RPMI7951 (cell line): ENCODE data around the genes SLC16A11, TNFSF13 and ATP1B2.

DNA sequence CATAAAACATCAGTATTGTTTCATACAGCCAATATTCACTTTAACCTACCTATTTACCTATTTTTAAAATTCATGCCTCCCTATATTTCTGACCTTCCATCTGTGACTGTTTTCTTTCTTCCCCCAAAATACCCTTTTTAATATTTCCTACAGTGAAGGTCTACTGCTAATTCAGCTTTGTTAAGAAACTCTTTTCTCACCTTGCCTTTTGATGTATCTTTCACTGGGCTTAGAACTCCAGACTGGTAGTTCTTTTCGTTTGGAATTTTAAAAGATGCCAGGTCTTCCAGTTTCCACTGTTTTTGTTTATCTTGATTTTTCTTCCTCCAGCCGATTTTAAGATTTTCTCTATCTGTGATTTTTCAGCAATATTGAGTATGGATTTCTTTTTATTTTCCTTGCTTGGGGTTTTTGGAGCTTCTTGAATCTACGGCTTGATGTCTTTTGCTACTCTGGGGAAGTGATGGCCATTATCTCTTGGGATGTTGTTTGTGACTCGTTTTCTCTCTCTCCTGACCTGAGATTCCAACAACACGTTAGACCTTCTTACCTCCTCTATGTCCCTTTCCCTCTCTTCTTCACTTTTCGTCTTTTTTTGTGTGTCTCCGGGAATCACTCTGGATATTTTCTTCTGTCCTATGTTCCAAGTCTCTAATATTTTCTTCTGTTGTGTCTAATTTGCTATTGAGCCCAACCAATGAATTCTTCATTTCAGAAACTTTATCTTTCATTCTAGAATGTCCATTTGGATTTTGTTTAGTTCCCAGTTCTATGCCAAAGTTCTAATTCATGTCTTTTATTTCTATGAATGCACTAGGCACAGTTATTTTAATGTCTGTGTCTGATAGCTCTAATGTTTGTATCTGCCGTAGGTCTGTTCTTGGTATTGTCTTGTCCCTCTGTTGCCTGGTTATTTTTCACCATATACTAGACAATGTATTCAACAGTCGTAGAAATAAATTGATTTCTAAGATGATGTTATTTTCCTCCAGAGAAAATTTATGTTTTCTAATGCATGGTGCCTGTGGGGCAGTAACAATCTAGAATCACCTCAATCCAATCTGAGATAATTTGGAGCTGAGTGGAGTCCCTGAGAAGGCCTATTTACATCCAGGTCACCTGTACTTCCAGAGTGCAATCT lies 27.0 kb upstream of the PITPNM3 start:
- RAMPAGE, long total RNA = no peak

DNA sequence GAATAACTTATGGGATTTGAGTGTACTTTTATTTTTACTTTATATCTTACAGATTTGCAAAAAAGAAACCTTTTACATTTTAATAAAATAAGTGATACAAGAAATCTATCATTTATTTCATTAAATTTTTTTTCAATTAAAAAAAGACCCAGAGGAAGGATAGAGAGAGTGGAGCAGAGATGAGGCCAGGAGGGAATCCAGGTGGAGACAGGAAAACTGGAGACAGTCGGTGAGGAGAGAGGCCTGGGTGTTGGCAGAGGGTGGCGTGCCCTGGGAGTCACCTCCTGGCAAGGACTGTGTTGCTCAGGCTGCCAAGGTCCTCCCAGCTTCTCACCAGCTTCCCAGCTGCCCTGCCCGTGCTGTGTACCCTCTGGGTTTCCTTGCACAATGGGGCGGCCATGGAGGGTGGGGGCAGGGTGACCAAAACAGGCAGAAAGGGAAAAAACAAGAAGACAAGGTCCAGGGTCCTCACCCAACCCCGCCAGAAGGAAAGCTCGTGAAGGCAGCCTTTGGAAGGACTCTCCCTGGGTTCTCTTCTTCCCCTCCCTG lies 2.3 kb downstream of the SLC13A5 start:
- RAMPAGE, long total RNA = no peak

- RAMPAGE, long total RNA = no peak
Observed at GRCh38 chr17:6936208-6937080, 59.4 kb upstream of the ALOX12 start.

GRCh38 chr17:6996553-6997109 lies 782 bp downstream of the ALOX12 start:
- RAMPAGE, long total RNA = no peak

DNA sequence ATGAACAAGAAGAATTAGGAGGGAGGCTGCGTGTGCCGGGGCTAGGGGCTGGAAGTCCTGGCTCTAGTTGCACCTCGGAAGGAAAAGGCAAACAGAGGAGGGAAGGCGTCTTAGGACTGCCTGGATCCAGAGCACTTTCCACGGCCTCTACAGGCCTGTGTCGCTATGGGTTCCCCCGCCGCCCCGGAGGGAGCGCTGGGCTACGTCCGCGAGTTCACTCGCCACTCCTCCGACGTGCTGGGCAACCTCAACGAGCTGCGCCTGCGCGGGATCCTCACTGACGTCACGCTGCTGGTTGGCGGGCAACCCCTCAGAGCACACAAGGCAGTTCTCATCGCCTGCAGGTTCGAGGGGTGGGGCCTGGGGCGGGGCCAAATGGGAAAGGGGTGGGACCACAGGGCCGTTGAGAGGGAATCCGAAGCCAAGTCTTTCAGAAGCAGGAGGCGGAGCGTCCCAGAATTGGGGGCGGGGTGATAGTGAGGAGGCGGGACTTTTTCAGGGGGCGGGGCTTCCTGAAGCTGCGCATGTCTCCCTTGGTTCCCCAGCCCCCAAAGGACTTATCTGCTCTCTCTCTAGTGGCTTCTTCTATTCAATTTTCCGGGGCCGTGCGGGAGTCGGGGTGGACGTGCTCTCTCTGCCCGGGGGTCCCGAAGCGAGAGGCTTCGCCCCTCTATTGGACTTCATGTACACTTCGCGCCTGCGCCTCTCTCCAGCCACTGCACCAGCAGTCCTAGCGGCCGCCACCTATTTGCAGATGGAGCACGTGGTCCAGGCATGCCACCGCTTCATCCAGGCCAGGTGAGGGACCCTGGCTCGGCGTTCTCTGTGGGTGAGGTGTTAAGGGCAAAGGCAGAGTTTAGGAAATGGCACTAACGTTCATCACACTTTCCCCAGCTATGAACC lies 908 bp downstream of the BCL6B start:
- RAMPAGE, long total RNA = no peak

DNA sequence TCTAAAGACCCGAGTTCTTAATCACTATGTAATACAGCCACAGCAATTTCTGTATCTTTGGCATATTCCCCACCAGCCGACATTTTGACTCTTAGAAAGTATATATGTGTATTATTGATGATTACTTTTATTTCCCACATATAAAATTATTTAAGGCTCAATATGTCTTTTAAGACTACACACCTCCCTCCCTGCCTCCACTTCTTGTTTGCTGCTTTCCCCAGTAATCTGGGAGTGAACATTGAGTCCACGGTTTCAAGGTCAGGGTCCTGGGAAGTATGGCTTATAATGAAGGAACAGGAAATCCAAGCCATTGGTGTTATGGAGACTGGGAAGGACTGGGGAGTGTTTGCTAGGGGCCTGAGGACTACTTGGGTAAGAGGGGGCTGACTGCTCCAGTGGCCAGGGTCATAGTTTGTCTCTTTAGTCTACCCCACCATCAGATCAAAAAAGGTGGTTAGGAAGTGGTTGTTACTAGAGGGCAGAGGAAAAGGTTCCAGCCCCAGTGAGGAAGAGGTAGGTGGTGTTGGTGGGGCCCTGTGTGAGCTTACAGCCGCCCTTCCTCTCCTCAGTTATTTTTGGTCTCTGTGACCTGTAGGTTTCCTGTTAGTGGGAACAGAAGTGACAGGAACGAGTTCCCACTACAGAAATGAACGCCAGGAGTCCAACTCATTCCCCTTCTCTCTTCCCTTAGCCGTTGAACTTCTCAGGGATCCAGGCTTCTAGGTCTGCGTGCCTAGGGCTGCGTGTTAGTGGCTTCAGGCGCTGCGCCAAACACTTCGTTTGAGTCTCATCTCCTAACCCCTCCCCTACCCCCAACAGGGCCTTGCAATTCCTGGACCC lies 755 bp upstream of the SLC16A13 start:
- RAMPAGE, long total RNA = no peak

DNA sequence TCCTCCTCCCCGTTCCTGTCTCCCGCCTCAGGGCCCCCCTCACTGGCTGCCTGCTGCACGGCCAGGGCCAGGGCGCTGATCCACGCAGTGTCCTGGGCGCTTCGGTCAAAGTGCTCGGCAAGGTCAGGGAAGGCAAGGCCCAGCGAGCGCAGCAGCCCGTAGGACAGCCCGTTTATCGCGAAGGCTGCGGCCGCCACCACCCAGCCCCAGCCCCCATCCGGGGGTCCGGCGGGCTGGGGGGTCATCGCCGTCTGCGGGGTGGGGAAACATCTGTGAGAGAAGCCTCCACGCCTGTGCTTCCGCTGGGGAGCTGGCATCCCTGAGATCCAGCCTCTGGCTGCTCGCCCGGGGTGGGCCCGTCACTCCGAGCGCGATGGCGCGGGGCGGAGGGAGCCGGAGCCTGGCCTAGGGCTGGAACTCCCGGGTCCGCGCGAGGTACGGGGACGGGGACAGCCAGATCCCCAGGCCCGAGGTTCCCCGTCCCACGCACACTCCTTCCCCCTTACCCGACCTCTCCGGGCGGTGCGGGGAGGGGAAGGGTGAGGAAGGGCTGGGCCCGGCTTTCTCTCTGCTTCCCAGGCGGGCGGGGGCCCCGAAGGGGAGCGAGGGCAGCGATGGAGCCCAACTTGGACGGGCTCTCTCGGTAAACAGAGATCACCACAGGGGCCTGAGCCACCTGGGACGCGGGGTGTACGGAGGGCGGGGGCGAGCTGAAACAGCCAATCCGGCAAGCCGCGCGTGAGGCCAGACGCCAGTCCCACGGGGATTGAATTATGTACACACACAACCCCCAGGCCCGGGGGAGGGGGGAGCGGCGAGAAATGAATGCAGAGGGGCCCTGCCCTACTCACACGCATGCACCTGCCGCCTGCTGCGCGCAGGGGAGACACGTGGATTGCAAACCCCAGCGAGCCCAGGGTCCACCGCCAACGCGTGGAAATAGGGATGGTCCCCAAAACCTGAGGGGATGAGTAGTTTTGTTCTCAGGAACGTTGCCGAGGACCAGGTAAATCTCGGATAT lies at the start of gene SLC16A11:
Gene SLC16A11 (minus strand): TSS at position 824 of the 1,021 bp plus-strand sequence.
- RAMPAGE, long total RNA = no peak

GRCh38 chr17:7098900-7099308 lies 15.7 kb downstream of the ASGR2 start:
- RAMPAGE, long total RNA = no peak

DNA sequence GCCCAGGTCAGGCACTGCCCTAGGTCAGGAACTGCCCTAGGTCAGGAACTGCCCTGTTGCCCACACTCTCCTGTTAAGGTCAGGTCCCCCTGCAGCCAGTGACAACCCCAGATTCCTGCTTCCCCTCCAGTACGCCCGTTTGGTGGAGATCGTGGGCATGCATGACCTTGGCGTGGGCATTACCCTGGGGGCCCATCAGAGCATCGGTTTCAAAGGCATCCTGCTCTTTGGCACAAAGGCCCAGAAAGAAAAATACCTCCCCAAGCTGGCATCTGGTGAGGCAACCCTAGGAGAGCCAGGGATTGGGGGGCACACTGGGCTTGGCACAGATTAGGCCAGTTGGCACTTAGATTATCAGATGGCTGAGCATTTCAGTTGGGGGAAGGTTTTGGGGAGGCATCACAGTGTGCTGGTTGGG lies 1.7 kb downstream of the ACADVL start:
- RAMPAGE, long total RNA = no peak

DNA sequence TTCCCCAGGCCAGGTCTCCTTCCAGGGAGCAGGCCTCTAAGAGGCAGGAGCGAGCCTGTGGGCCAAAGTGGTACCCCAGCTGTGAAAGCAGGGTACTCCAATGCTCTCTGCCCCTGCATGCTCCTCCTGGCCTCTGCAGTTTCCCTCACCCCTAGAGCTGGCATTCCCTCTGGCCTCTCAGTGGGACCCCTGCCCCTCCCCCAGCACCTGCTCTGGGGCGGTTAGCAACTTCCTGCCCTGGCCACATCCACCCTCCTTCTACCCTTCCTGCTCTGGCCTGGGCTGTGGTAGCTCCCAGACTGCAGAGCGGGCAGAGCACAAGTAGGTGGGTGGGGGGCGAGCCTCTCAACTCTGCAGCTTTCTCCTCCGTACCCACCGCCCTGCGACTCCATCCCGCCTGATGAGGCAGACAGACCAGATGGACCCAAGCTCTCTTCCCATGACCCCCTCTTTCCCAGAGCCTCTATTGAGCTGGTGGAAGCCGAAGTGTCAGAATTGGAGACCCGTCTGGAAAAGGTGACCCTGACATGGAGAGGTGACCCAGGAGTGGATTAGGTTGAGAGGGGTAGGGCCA lies 612 bp downstream of the ACAP1 start:
- RAMPAGE, long total RNA = no peak

DNA sequence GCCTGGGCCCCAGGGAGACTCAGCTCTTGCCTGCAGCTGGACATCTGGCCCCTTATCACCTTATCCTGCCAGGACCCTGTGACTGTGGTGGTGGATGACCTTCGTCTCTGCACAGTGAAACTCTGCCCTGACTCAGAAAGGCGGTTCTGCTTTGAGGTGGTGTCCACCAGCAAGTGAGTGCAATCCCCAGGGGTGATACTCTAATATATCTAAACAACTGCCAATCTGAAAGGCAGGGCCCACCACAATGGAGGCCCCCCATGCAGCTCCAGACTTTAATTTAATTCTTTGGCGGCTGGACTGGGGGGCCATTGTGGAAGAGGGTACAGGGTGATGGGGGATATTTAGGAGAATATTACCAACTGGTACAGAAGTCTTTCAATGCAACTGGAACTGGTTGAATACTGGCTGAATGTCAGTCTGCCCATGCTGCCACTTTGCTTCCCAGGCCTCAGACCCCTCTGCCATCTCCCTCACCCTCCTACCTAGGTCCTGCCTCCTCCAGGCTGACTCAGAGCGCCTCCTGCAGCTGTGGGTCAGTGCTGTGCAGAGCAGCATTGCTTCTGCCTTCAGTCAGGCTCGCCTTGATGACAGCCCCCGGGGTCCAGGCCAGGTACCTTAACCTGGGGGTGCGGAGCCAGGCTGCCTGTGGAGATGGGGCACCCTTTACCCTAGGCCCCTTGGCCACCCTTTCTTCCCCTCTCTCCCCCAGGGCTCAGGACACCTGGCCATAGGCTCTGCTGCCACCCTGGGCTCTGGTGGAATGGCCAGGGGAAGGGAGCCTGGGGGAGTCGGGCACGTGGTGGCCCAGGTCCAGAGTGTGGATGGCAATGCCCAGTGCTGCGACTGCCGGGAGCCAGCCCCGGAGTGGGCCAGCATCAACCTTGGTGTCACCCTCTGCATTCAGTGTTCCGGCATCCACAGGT lies 5.4 kb upstream of the KCTD11 start:
- RAMPAGE, long total RNA = no peak

- RAMPAGE, long total RNA = no peak
Observed at GRCh38 chr17:7380325-7380671, 591 bp upstream of the TNK1 start.

GRCh38 chr17:7383718-7384746 lies 3.1 kb downstream of the TNK1 start:
- RAMPAGE, long total RNA = no peak

- RAMPAGE, long total RNA = no peak
Observed at GRCh38 chr17:7405666-7406318, 1.9 kb upstream of the NLGN2 start.

DNA sequence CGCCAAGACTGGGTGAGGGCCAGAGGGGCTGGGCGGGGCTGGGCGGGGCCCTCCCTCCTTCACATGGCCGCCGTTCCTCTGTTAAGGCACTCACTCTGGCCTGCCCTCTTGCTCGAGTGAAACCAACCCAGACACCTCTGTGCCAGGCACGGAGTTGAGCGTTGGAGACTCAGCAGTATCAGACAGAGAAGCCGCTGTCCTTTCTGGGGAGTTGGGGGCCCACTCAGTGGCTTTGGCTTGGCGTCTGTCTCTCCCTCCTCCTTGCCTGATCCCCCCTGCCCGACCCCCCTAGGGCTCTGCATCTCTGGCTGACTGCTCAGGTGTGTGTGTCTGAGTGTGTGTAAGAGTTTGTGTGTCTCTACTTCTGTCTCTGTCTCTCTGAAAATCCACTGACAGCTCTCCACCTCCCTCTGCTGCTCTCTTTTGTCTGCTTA lies 4.0 kb upstream of the SPEM1 start:
- RAMPAGE, long total RNA = no peak

DNA sequence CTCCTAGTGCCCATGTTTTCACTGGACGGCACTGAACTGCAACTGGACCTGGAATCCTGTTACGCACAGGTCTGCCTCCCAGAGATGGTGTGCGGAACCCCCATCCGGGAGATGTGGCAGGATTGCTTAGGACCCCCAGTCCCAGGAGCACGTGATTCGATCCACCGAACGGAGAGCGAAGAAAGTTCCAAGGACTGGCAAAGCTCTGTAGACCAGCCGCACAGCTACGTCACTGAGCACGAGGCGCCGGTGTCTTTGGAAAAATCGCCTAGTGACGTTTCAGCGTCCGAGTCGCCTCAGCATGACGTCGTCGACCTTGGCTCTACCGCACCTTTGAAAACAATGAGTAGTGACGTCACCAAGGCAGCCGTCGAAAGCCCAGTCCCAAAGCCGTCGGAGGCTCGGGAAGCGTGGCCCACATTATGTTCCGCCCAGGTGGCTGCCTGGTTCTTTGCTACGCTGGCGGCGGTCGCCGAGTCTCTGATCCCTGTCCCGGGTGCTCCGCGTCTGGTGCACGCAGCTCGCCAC lies 1.2 kb downstream of the TMEM102 start:
- RAMPAGE, long total RNA = no peak

GRCh38 chr17:7466062-7467047 lies 13.1 kb downstream of the ZBTB4 start:
- RAMPAGE, long total RNA = no peak

- RAMPAGE, long total RNA = no peak
Observed at GRCh38 chr17:7558592-7559756, at the start of gene TNFSF13. Gene TNFSF13 (plus strand): TSS chr17:7558750.

DNA sequence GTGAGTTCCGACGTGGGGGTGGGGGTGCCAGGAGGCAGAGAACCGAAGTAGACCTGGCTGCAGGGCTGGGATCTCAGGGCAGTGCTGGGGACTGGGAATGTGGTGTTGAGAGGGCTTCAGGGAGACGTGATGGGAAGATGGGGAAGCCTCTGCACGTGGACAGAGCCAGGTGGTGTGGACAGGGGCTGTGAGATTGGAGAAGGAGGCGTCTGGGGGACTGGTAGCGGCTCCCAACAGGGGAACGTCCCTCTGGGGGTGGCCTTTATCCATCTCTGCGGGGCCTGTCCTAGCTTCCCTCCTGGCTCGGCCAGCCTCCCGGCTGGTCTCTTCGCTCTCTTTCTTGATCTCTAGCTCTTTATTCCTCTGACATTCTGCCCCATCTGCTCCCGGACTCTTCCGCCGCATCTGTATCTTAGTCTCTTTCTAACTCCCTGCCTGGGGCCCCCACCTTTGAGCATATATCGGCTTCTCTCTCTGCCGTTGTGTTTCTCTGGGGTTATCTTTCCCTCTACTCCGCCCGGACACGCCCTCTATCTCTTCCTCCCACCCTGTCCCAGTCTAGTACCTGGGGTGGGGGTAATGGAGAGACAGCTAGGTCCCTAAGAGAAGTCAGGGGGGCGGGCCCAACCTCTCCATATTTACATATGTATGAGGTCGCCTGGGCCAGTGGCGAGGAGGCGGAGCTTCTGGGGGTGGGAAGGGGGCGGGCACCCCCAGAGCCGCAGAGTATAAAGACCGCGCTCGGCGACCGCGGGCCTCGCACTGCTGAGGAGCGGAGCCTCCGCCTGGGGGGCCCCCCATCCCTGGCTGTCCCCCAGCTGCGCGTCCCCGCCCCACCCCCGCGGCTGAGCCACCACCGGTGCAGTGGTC lies at the start of gene ATP1B2:
Gene ATP1B2 (plus strand): TSS at position 760 of the 870 bp plus-strand sequence.
- RAMPAGE, long total RNA = no peak

DNA sequence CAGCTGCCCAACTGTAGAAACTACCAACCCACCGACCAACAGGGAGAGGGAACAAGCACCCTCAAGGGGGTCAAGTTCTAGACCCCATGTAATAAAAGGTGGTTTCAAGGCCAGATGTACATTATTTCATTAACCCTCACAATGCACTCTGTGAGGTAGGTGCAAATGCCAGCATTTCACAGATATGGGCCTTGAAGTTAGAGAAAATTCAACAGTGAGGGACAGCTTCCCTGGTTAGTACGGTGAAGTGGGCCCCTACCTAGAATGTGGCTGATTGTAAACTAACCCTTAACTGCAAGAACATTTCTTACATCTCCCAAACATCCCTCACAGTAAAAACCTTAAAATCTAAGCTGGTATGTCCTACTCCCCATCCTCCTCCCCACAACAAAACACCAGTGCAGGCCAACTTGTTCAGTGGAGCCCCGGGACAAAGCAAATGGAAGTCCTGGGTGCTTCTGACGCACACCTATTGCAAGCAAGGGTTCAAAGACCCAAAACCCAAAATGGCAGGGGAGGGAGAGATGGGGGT lies 18.2 kb downstream of the TP53 start:
- RAMPAGE, long total RNA = no peak